HTR-8/SVneo (cell line): ENCODE measurements around the gene ENTR1.

- RRBS = 89% methylated on average over 5 of the region's 21 CpGs
Measured at GRCh38 chr9:136085603-136086218, 9.4 kb downstream of the NACC2 start.

DNA sequence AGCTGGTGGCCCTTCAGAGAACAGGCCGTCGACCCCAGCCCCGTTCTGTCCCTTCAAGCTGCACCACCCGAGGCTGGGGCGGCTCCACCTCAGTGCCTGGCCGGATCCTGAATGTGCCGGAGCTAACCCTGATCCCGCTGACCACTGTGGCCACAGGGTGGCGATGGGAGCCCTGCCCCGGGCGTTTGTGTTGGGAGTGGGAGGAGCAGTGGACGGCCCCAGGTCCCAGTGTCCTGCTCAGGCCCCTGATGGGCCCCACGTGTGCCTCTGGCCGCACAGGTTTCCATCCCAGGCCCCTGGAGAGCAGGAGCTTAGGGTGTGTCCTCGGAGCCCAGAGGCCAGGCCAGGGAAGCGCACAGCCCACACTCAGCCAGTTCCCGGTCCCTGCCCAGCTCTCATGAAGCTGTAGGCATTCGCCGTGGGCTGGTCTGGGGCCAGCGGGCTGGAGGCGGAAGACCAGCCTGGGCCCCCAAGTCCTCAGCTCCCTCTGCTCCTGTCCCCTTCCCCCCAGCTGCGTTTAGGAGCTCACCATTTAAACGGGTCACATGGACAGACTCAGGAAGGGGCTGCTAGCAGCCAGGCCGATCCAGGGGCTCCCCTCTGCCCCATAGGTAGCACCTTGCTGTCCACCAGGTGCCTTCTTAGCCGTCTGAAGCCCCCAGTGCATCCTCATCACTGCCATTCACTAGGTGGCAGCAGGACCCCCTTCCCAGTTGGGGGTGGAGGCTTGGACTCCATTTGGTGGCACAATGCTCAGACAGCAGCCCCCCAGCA, 17.5 kb downstream of the DNLZ start:
- RRBS = 78% methylated on average over 4 of the region's 25 CpGs

GRCh38 chr9:136361639-136362174, 1.8 kb downstream of the DNLZ start:
- RRBS = 97% methylated on average over 6 of the region's 23 CpGs

DNA sequence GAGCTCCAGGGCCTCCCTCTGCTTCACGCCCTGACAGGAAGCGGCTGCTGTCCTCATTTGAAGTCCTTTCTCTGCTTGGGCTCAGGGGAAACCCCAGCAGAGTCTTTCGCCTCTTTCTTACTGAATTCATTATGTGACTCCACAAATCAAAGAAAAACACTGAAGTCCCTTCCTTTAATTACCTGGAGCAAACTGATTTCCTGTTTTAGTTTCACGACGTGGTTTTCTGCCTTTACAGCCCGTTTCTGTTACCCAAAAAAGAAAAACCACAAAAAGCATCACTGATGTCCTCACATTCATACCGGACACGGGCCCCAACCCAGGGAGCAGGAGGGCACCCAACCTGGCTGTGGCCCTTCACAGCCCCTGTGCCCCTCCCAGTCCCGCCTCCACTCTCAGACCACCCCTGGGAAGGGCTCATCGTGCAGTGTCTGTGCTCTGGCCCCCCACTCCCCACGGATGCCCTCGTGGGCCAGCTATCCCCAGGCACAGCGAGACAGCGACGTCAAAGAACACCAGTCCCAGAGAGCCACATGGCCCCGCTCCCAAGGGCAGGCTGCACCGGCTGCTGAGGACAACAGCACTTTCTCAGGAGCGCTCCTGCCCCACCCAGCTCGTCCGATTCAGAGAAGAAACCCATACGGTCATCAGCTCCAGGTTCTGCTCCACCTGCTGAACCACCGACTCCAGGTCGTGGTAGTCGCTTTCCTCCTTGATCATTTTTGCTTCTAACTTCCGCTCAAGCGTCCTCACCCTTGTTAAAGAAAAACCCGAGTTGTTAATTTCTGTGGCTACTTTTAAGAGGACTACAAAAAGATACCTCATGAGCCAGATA, 4.7 kb upstream of the SNAPC4 start:
- RRBS = no CpG with 5 or more reads among the region's 27 CpGs

GRCh38 chr9:136410136-136410874, at the start of gene ENTR1:
Gene ENTR1, minus strand, starts transcription at chr9:136410614.
- RRBS = 1% methylated on average over 21 of the region's 99 CpGs

DNA sequence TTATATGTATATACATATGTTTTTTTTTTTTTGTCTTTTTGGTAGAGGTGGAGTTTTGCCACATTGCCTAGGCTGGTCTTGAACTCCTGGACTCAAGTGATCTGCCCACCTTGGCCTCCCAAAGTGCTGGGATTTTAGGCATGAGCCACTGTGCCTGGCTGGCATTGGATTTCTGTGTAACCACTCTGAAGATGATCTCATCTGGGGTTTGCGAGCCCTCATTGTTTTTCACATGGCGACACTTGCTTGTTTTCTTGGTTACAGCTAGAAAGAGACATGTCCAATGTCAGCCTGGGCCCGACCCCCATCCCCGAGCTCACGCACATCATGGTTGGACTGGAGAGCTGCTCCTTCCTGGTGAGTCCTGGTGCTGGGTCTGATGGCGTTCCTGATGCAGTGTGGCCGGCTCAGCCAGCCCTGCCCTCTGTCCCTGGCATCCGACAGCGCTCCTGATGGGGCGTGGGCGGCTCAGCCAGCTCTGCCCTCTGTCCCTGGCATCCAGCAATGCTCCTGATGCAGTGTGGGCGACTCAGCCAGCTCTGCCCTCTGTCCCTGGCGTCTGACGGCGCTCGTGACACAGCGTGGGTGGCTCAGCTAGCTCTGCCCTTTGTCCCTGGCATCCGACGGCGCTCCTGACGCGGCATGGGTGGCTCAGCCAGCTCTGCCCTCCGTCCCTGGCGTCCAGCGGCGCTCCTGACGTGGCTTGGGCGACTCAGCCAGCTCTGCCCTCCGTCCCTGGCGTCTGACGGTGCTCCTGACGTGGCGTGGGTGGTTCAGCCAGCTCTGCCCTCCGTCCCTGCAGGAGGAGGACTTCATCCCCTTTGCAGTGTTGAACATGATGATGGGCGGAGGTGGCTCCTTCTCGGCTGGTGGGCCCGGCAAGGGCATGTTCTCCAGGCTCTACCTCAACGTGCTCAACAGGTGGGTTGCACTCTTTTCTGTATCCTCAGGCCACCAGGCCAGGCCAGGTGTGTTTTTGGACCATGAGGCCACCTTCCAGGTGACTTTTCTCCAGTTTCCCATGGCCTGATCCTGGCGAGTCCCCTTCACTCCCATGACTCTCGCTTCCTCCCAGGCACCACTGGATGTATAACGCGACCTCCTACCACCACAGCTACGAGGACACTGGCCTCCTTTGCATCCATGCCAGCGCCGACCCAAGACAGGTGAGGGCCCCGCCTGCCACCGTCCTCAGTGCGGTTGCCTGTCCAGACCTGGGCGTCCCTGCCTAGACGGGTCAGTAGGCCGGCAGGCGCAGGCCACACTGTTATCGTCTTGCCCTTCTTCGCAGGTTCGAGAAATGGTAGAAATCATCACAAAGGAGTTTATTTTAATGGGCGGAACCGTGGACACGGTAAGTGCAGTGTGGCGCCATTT, 7.8 kb downstream of the PMPCA start:
- RRBS = no CpG with 5 or more reads among the region's 59 CpGs

DNA sequence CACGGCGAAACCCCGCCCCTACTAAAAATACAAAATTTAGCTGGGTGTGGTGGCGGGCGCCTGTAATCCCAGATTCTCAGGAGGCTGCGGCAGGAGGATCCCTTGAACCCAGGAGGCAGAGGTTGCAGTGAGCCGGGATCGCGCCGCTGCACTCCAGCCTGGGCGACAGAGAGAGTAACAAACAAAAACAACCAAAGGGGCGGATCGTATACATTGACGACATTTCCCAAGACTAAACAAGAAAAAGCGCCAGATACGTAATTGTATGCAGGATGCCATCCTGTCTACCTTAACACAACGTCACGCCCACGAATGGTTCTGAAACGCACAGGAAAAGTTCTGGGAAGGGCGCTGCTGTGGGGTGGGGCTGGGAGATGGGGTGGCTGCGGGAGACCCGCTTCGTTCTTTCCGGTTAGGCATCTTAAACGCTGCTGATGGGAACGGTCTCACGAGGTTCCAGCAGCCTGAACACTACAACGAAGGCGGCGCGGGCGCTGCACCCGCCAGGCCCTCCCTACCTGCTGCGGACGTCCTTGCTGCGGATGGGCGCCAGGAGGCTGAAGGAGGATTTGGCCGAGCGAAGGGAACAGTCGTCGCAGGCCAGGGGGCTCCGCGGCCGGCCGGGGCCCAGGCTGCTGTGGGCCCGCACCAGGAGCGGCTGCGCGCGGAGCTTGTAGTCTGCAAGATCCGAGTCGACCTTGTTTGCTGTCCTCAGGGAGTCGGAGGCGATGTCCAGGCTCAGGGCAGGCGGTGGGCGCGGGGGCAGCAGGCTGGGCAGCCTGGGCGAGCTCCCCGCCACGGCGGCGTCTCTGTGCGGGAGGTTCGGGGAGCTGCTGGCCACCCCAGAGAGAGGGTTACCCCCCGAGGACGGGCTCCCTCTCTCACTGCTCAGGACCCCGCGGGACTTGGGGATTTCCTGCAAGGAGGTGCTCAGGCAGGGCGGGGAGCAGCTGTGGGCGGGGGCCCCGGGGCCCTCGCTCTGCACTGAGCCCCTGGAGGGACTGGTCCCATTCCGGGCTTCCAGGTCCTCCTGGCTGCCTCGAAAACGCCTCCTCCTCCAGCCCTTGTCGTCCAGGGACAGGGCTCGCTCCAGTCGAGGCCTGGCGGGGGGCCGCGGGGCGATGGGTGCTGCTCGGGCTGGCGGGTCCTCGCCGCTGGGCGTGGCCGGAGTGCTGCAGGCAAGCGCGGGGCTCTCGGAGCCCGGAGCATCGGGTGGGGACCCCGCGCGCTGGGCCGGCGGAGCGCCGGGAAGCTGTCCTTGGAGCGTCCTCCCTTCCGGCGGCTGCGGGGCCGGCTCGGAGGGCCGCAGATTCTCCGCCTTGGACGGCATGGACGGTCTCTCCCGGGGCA, 1.1 kb downstream of the INPP5E start:
- RRBS = 2% methylated on average over 14 of the region's 112 CpGs

DNA sequence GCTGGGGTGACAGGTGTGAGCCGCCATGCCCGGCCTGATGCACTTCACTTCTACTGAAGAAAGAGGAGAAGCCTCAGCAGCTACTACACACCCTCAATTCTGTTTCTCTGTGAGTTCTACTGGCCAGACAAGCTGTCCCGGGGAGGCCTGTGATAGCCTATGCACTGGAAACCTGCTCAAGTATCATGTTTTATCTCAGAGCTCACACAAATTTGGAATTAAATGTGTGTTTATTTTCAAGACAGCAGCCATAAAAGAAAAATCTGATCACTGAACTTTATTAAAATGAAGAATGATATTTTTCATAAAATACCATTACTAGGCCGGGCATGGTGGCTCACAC, 9.9 kb upstream of the INPP5E start:
- RRBS = 87% methylated on average over 2 of the region's 4 CpGs

GRCh38 chr9:136451108-136451663, 11.5 kb upstream of the INPP5E start:
- RRBS = no CpG with 5 or more reads among the region's 25 CpGs

GRCh38 chr9:136453271-136454483, 14.0 kb upstream of the INPP5E start:
- RRBS = 97% methylated on average over 2 of the region's 26 CpGs

DNA sequence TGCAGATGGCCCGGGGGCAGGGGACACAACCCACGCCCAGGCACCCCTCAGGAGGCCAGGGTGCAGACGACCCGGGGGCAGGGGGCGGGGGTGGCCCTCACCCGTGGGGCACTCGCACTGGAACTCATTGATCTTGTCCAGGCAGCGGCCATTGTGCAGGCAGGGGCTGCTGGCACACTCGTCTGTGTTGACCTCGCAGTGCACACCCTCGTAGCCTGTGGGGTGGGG, 28.8 kb downstream of the NOTCH1 start:
- RRBS = 93% methylated on average over 4 of the region's 11 CpGs

DNA sequence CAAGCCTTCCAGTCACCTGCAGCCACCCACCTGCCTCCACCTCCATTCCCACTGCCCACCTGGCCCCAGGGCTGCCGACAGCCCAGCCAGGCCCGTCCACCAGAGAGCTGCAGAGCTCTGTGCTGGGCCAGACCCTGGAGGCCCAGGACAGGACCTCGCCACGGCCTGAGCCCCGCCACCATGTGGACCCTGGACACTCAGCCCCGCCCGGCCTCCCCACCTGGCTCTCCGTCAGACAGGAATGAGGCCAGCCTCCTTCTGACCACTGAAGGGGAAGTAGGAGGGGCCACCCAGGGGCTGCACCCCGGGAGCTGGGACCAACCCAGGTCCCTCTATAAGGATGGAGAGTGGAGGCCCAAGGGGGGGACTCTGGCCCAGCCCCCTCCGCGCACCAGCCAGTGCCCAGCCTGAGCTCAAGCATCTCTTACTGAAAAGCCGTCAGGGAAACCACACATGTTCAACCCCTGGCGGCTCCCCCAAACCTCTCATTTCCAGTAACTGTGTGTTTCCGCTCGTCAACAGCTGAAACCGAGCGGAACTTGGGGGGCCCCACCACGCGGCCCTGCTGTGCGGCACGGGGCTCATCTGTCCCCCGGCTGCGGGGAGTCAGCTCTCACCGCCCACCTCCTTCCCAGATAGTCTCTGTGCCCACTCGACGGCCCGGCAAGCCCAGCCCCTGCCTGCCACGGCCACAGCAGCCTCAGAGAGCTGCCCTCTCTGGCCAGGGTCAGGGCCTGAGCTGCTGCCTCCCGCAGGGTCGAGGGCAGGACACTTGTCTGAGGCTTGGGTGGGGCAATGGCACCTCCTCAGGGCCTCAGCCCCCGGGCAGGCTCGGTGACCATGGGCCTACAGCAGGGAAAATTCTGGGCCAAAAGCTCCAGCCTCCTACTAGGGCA, 12.7 kb downstream of the NOTCH1 start:
- RRBS = 100% methylated on average over 6 of the region's 32 CpGs

GRCh38 chr9:136548629-136548956, 2.7 kb upstream of the NOTCH1 start:
- RRBS = no CpG with 5 or more reads among the region's 10 CpGs

GRCh38 chr9:136550294-136550768, 4.5 kb upstream of the NOTCH1 start:
- RRBS = 94% methylated on average over 2 of the region's 9 CpGs

DNA sequence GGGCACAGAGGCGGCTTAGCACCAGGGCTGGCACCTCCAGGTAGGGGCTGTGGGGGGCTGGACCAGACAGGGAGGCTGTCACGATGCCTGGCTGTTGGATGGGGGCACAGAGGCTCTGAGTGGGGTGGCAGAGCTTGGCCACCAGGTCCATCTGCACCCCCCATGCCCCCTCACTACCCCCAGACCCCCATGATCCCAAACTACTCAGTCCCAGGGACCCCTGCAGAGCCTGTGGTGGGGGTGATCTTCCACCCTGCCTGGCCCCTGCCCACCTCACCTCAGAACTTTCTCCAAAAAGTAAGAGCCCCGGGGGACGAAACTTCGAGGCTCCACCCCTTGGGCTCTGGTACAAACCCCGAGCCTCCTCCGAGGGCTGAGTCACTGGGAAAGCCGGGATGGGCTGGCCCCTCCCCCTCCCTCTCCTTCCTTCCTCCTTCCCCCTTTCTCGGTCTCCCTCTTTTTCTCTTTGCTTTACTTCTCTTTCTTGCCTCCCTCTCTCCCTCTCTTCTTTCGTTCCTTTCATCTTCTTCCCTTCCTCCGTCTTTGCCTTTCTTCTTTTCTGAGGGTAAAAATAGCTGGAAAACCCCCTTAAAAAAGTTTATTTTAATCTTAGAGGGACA, 5.4 kb upstream of the NOTCH1 start:
- RRBS = 2% methylated on average over 5 of the region's 11 CpGs

DNA sequence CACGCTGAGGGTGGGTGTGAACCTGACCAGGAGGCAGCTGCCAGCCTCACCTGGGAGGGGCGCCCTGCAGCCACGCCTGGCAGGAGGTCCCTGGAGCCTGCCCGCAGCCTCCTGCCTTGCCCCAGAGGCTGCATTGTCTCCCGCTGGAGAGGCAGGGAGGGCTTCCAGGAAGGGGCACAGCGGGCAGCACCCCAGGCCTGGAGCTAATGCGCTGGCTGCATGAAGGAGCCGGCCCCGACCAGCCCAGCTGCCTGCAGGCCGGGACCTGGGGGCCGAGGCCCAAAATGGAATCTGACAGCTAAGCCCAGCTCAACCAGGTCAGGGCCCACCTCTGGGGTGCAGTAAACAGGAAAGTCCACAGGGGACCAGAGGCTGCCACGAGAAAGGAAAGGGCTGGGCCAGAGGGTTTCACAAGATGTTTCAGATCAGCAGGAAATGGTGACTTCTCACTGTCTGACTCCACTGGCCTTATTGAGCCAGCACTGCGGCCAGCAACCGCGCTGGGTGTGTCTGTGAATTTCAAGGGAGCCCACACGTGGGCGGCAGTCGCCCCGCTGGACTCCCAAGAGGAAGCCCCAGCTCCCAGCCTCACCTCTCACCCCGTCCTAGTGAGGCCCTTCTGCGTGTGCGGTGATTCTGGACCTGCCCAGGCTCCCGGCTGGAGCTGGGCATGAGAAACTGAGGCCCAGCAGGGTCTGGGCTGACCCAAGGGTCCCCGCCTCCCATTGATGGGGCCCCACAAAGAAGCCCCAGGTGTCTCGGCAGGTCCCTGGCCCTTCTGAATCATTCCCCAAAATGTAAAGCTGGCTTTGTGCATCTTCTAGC, 18.7 kb upstream of the NOTCH1 start:
- RRBS = no CpG with 5 or more reads among the region's 25 CpGs

DNA sequence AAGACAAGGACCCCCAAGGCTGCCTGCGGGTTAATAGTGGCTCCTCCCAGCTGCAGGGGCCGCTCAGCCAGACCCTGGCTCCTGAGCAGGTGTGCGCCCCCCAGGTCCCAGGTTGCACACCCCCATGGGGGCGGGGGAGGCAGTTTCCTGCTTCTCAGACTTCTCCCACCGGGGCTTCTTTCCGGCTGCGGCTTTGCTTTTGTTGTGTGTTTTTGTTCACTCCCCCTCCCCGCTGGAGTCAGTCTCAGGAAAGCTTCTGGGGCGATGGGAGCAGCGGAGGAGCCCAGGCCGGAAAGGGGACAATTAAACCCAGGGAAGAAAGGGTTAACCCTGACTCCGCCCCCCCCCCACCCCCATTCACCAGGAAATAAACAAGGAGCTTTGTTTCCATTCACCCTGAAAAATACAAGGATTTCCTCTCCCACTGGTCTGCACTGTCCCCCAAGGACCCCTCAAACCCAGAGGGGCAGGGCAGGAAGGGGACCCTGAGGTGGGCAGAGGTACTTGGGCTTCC, 42.3 kb upstream of the NOTCH1 start:
- RRBS = no CpG with 5 or more reads among the region's 12 CpGs

GRCh38 chr9:136602147-136602558, 56.3 kb upstream of the NOTCH1 start:
- RRBS = no CpG with 5 or more reads among the region's 22 CpGs

DNA sequence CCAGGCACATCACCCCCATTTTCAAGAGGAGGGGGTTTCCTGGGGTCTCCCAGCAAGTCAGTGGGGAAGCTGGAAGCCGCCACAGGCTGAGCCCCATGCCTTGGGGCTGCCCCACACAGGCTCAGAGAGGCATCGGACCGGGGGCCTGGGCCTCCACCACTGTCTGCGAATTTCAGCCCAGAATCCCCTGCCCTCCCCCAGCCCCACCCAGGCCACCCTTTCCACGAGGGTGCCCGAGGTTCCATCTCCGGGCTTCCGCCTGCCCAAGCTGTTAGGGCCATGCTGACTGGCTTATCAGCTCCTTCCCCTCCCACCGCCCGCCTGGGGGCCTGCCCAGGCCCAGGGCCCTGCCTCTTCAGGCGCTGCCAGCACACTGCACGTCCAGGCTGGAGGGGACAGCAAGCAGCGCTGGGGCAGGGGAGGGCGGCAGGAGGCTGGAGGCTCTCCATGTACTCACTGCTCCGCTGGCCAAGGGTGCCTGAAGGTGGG, 58.0 kb upstream of the EGFL7 start:
- RRBS = 94% methylated on average over 5 of the region's 15 CpGs

DNA sequence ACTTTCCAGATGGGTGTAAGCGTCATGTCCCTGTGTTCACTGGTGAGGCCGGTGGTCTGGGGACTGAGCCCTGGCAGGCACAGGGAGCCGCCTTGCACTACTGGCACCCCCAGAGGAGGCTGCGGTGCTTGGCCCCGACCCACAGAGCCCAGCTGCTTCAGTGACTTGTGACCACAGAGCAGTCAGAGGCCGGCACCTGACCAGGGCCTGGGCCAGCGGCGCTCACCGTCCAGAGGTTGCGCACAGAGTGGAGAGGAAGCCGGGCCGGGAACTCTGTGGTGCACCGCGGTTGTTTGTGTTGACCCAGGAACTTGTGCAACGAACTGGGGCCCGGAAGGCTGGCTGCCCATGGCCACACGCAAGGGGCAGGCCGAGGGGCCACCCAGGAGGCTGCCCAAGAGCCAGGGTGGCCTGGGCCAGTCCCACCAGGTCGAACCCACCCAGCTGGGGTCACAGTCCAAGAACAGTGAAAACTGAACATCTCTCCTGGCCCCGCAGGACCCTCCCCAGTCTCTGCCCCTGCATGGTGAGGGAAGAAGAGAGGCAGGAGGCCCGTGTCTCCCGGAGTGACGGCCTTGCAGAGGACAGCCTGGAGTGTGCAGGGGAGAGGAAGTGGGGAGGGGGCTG, 42.9 kb upstream of the EGFL7 start:
- RRBS = 88% methylated on average over 13 of the region's 23 CpGs